ENCODE measurements around the genes CHFR and ZNF140.

DNA sequence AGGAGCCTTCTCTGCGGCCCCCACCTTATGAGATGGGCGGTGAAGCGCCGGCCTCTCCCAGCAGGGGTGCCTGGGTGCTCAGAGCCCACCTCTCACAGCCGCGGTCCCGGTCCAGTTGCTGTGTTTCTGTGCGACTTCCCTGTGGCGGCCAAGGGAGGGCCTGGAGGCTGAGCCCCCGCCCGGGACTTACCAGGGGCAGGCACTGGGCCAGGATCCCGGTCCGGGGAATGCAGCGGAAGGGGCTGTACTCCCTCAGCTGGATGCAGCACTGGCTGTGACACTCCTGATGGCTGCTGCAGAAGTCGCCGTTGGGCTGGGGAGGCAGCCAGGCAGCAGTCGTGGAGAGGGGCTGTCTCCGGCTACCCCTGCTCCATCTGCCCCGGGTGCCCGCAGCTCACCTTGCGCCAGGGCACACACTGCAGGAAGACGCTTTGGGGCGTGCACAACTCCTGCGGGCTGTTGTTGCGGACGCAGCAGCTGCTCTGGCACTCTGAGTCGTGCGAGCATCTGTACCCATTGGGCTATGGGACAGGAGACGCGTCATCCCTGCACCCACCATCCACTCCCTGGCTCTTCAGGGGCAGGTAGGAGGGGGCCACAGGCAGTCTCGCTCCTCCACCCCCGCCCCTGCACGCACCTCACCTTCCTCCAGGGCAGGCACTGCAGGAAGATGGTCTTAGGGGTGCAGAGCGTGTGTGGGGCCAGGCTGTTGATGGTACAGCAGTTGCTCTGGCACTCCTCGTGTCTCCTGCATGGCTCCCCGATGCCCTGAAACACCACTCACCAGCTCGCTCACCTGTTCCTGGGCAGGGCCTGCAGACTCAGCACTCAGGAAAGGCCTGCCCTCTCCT, 6.1 kb downstream of the LRCOL1 start:
- PRO-cap, result no peak

- PRO-cap, result no peak
Observed at GRCh38 chr12:132672004-132673187, 14.7 kb downstream of the POLE start.

DNA sequence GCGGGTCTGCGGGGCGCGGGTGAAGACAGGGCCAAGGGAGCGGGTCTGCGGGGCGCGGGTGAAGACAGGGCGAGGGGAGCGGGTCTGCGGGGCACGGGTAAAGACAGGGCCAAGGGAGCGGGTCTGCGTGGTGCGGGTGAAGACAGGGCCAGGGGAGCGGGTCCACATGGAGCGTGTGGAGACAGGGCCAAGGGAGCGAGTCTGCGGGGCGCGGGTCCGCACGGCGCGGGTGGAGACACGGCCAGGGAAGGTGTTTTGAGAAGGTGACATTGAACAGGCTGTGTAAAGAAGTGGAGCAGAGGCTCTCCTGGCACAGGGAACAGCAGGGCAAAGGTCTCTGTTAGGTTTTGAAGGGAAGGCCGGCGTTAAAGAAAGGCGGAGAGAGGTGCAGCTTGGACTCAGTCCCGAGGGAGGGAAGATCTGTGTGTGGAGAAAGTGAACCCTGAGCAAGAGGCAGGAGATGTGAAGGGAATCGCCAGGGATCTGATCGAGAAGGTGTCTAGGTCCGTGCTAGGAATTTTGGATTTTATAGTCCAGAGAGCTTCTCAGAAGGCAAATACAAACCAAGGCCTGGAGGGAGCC, 1.8 kb downstream of the PXMP2 start:
- PRO-cap, result no peak

- PRO-cap, result no peak
Observed at GRCh38 chr12:132714647-132715222, 4.1 kb downstream of the PGAM5 start.

- PRO-cap, result bidirectional peak, plus-strand start at chr12:132847719, minus-strand start at chr12:132847587
Observed at GRCh38 chr12:132847236-132848376, 18.9 kb upstream of the GOLGA3 start.

- PRO-cap, result no peak
Observed at GRCh38 chr12:132866258-132866846, 21.1 kb downstream of the CHFR start.

DNA sequence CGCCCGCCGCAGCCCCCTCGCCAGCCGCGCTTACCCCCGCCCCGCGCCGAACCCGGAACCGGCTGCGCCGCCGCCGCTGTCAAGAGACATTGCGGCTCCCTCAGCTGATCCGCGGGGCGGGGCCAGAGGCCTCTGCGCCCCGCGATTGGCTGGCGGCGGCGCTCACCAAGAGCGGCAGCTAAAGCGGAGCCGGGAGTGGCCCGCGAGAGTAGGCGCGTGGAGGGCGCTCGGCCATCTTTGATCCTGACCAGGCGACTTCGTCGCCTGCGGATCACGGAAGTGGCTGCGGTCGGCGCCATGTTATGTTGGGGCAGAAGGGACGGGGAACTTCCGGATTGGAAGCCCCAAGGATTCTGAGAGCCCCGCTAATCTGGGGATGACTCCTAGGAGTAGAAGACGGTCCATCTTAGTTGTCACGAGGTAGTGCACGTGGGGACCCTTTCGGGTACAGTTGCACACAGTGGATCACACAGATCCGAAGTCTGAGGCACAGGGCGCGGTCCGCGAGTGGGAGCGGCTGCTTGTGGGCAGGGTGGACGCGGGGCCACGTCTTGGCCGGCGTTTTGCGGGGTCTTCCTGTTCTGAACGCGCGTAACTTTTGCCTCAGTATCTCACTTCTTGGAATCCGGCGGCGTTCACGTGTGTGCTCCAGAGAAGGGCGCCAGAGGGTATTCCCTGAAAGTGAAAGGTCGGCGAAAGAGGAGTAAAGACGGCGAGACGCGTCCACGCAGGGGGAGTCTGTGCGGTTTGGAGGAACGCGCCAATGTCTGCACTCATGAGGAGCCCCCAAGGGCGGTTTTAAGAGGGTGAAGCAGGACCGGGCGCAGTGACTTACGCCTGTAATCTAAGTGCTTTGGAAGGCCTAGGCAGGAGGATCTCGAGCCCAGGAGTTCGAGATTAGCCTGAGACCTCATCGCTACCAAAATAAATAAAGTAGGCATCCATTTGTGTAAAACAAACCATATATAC, at the start of gene CHFR:
Gene CHFR, minus strand, starts transcription at position 93 of the 969 bp plus-strand sequence.
- PRO-cap, result bidirectional peak, plus-strand start at position 368 of the sequence, minus-strand start at position 52 of the sequence; bidirectional peak, plus-strand start at position 614 of the sequence, minus-strand start at position 570 of the sequence; bidirectional peak, plus-strand start at position 847 of the sequence, minus-strand start at position 828 of the sequence

DNA sequence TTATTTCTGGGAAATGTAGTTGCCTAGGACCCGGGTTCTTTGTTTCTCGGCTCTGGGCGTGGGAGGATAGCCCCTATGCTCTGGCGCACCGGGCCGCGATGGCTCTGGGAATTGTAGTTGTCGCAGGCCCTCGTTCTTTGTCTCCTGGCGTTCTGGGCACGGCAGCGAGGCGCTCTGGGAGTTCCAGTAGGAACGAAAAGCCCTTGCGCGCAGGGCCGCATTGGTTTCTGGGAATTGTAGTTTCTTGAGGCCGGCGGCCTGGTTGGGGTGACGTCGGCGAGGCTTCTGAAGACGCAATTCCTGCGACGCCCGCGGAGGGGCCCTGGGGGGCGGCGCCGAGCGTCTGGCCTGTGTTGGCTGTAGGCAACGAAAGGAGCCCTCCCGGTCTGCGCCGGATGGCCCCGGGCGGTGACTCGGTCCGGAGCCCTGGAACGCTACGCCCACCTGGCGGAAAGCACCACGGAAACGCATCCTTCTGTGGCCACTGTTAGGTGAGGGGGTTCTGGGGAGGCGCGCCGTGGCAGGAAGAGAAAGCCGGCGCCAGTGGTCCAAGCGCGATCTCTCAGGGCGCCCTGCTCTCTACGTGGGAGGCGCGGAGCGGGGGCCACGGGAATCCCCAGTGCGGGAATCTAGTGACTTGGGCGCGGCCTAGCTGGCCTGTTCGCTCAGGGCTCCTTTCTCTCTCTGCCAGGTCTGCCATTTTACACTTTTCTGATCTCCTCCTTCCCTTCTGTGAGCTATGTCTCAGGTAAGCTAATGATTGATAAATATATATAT, at the start of gene ZNF140:
Gene ZNF140, plus strand, starts transcription at position 342 of the 777 bp plus-strand sequence.
- PRO-cap, result bidirectional peak, plus-strand start outside the sequence, minus-strand start at position 142 of the sequence

GRCh38 chr12:133129579-133130135, 417 bp downstream of the ZNF891 start:
- PRO-cap, result unidirectional peak, plus-strand start at chr12:133129856

DNA sequence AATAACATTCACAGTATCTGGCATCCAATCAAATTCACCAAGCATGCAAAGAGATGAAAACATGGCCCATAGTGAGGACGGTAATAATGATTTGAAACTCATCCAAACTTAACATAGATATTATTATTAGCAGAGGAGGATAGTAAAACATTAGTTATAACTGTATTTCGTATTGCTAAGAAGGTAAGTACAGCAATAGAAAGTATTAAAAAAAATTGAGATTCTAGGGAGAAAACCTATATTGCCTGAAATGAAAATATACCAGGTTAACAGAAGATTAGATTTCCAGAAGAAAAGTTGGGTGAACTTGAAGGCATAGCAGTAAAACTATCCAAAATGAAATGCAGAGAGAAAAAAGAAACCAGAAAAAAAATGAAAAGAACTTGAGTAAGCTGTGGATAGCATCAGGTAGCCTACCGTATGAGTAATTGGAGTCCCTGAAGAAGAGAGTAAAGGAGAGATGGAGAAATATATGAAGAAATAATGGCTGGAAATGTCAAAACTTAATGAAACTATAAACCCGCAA, 10.9 kb downstream of the ZNF10 start:
- PRO-cap, result no peak